Mesangial cell (primary cell): ENCODE results near the gene BCL2A1.

- RAMPAGE, long total RNA, result no peak
Measured at GRCh38 chr15:79853527-79853822, 43.3 kb downstream of the MTHFS start.

DNA sequence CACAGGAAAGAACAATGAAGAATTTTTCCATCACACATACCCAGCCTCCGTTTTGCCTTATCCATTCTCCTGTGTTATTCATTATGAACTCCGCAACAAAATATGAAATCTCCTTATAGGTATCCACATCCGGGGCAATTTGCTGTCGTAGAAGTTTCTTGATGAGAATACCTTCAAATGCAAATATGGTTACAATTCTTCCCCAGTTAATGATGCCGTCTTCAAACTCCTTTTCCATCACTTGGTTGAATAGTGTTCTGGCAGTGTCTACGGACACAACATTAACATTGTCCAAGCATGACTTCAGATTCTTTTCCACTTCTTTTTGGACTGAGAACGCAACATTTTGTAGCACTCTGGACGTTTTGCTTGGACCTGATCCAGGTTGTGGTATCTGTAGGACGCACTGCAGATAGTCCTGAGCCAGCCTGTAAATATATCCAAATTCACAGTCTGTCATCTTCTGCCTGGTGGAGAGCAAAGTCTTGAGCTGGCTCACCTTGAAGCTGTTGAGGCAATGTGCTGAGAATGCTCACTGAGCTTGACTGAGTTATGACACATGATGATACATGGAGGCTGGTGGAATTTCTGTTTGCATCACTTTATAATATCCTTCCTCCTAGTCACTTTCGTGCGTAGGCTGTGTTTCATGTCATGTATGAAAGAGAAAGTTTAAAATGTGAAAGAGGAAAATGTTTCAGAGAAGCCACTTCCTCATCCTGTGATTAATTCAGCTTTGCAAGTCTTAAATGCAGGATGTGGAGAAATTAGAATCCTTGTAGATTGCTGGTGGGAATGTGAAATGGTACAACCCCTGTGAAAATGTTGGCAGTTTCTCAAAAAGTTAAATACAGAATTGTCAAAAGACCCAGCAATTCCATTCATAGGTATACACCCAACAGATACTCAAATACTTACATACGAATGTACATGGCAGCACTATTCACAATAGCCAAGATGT lies at the start of gene BCL2A1:
Gene BCL2A1, minus strand, starts transcription at position 537 of the 961 bp plus-strand sequence.
- RAMPAGE, long total RNA, result no peak

DNA sequence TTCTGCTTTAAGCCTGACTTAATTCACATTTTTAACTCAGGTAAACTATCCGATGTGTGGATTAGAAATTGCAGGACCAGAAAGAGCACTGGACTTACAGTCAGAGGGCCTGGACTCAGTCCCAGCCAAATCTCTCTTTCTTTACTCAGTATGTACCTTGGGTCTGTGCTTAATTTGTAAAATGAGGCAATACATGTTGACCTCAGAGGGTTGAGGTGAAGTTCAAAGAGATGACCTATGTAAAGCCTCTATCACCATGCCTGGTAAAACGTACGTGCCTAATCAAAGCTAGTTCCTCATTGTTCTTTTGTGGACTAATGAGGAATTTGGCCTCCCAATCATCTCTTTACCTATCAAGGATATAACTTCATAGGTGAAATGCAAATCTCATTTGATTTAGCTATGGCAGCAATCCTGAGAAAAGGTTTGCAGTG lies 1.9 kb upstream of the BCL2A1 start:
- RAMPAGE, long total RNA, result no peak

DNA sequence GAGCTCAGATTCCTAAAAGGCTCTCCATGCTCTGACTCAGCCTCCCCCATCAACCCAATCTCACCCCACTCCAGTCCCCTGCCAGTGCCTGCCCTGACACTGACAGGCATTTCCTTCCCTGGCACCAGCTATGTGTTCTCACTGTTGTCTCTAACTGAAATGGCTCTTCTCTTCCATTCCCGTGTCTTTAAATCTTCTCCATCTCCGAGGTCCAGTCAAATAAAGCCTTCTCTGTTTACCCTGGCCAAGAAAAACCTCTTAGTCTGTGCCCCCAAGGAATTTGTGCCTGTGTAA lies 7.4 kb upstream of the BCL2A1 start:
- RAMPAGE, long total RNA, result no peak

- RAMPAGE, long total RNA, result no peak
Measured at GRCh38 chr15:79988701-79989118, 17.7 kb upstream of the BCL2A1 start.

DNA sequence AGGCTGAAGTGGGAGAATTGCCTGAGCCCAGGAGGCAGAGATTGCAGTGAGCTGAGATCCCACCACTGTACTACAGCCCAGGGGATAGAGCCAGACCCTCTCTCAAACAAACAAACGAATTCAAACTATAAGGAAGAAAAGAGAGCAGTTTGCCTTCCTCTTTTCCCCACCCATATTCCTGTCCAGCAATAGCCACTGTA lies 18.4 kb upstream of the ZFAND6 start:
- RAMPAGE, long total RNA, result no peak

DNA sequence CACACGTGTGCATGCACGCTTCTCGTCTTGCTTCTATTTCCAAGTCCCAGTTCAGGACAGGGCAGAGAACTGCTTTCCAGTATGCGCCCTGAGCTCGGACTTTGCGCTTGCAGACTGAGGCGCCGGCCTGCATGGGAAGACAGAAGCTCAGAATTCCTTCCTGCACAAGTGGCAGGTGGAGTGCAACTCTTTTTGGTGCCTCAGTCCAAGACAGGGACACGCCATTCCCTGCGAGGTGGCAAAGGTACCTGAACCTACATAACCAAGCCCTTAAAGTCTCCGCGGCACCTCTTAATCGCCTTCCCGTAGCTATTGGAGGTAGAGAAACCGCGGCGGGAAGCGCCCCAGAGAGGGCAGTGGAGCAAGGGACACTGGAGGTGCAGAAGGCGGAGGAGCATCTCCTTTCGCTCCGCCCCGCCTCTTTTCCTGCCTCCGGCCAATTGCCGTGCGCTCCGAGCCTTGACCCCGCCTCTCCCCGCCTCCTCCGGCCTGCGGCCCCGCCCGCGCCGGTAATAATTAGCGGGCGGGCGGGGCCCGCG lies 350 bp upstream of the ZFAND6 start:
- RAMPAGE, long total RNA, result no peak

- RAMPAGE, long total RNA, result no peak
Measured at GRCh38 chr15:80082143-80082552, 22.7 kb downstream of the ZFAND6 start.

DNA sequence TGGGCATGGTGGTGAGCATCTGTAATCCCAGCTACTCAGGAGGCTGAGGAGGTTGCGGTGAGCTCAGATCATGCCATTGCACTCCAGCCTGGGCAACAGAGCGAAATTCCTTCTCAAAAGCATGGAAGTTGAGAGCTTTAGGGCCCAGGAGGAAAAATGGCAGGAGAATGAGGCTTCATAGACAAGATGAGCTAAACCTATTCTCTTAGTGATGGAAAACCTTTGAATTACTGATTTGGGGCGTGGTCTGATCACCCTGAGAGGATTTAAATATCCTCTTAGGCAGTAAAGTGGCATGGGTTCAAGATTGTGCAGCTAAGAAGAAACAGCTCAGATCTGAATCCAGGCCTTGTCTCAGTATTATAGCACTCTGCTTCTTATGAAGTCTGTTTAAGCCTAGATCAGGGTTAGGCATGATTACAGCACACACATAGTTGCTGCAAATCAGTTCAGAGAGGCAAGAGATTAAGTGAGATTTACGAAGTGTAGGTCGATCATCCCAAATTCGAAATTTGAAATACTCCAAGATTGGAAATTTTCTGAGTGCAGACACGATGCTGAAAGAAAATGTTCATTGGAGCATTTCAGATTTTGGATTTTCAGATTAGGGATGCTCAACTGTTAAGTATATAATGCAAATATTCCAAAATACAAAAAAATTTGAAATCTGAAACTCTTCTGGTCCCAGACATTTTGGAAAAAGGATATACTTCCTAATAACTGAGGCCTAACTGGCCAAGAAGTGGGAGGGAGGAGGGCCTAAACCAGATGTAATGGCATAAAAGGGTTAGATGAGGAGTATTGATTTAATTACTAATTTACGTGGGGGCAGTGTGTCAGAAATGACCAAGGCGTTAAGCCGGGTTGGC lies 24.5 kb downstream of the ZFAND6 start:
- RAMPAGE, long total RNA, result no peak

DNA sequence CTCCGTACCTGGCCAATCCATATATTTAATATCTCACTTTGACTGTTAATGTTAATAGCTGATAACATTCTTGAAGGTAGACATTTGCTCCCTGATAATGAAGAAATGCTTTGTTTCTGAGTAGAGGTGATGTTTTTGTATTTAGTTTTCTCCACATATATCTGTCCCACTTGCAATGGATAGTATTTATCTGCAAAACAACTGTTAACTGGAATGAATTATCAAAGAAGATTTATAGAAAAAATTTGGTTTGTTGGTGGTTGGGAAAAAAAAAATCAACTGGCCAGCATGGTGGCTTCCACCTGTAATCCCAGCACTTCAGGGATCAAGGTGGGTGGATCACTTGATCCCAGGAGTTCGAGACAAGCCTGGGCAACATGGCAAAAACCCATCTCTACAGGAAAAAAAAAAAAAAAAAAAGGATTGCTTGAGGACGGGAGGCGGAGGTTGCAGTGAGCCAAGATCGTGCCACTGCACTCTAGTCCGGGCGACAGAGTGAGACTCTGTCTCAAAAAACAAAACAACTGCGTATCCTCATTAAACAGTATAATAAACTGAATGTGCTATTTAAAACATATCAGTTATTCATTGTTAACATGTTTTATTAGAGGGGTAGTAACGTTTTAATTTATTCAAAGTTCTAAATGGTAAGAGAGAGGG lies 32.6 kb downstream of the ZFAND6 start:
- RAMPAGE, long total RNA, result no peak

DNA sequence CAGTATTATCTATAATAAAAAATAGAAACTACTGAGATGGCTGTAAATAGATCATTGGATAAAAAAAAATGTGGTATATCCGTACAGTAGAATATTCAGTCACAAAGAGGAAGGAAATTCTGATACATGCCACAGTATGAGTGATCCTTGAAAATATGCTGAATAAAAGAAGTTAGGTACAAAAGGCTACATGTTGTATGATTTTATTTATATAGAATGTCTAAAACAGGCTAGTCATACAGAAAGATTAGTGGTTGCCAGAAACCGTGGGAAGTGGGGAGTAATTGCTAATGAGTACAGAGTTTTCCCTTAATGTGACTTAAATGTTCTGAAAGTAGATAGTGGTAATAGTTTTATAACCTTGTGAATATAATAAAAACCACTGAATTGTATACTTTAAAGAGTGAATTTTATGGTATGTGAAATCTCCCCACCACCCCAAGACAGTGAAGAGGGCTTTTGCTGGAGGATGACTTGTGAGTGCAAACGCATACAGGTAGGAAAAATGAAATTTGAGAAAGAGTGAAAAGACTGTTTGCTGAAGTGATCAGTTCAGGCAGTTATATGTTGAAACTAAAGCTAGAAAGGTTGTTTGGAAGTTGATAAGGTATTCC lies 24.8 kb upstream of the FAH start:
- RAMPAGE, long total RNA, result no peak

DNA sequence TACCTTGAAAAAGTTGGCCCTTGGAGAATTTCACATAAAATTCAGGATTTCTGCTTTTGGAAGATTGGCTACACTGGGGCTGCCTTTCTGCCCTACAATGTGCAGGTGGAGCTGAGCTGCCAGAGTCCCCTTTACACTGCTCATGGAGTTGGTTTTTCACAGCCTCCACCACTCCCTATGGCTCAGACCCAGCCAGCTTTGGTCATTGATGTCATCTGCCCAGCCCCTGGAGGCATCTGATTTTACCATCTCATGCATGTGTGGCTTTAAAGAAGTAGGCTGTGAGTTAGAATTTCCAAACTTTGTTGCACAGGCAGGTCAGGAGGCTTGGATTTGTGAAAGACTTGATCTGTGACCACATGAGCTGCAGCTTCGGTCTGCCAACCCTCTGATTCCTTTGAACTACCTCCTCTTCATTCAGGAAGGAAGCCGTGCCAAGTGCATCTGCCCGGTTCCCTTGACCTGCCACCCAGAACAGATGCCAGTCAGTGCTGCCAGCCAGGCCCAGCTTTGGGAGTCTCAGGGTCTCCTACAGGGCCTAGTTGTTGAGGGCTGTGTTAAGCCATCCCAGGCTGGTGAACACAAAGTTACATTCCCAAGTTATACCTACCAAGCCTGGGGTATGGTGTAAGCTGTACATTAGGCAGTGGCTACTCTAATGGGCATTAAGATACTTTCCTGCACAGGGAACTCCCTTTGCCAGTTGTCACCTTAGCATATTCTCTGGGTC lies 9.2 kb downstream of the CTXND1 start:
- RAMPAGE, long total RNA, result no peak

- RAMPAGE, long total RNA, result no peak
Measured at GRCh38 chr15:80317319-80317976, 65.4 kb upstream of the CTXND1 start.

GRCh38 chr15:80436527-80436982 lies 32.4 kb downstream of the ARNT2 start:
- RAMPAGE, long total RNA, result no peak

GRCh38 chr15:80507574-80508262 lies 103.5 kb downstream of the ARNT2 start:
- RAMPAGE, long total RNA, result no peak

DNA sequence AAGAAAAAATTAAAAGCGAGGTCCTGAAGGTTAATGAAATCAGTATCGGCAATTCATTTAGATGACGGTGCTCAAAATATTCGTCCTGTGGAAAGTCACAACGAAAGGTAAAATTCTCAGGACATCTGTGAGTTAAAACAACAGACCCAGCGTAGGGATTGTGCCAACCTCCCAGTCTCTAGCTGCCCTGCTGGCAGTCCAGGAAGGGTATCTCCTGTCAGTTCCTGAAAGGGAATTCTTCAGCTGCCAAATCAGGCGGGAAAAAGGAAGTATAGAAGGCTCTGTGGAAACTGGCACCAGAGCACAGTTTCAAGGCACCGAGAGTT lies 1.2 kb upstream of the ABHD17C start:
- RAMPAGE, long total RNA, result no peak

- RAMPAGE, long total RNA, result no peak
Measured at GRCh38 chr15:81098683-81099912, 35.0 kb upstream of the CFAP161 start.

DNA sequence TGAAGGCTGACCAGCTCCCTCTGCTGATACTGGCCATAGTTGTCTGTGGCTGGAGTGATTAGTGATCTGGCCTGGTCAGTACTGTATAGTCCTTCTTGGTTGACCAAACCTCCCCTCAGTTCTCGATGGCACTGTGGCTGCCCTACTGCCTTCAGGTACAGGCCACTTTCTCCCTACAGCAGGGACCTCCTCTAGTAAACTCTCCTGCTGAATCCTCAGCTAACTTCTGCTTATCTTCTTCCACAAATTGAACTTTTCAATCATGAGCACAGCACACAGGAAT lies 30.2 kb downstream of the CFAP161 start:
- RAMPAGE, long total RNA, result no peak

GRCh38 chr15:81292164-81293083 lies 31.5 kb downstream of the STARD5 start:
- RAMPAGE, long total RNA, result no peak

- RAMPAGE, long total RNA, result no peak
Measured at GRCh38 chr15:81302625-81303386, 21.1 kb downstream of the STARD5 start.